Lung (tissue), 4 donors: ENCODE measurements around the genes PAQR4, SLX4 and TRAP1.

- PRO-cap = no peak
- RAMPAGE, long total RNA = no peak
- RRBS = 1% methylated on average over 84 of the region's 140 CpGs
Measured at GRCh38 chr16:2968756-2969911, at the start of gene PAQR4. TSS of gene PAQR4 (plus strand) at chr16:2969348.

- PRO-cap = no peak
- RAMPAGE, long total RNA = no peak
- RRBS = 4% methylated on average over 10 of the region's 54 CpGs
Measured at GRCh38 chr16:3046802-3047849, 765 bp downstream of the MMP25 start.

GRCh38 chr16:3274189-3275517, 8.6 kb upstream of the ZNF263 start:
- PRO-cap = no peak
- RAMPAGE, long total RNA = no peak
- RRBS = no CpG with 5 or more reads among the region's 8 CpGs

- PRO-cap = no peak
- RAMPAGE, long total RNA = no peak
- RRBS = no CpG with 5 or more reads among the region's 37 CpGs
Measured at GRCh38 chr16:3431630-3432487, 11.4 kb downstream of the ZNF597 start.

GRCh38 chr16:3530422-3530830, 29.6 kb downstream of the CLUAP1 start:
- PRO-cap = no peak
- RAMPAGE, long total RNA = no peak
- RRBS = no CpG with 5 or more reads among the region's 12 CpGs

GRCh38 chr16:3611351-3612286, at the start of gene SLX4:
TSS of gene SLX4 (minus strand) at chr16:3611606.
- PRO-cap = bidirectional peak, plus-strand start at chr16:3611748, minus-strand start at chr16:3611585
- RAMPAGE, long total RNA = no peak
- RRBS = 0% methylated on average over 8 of the region's 82 CpGs

DNA sequence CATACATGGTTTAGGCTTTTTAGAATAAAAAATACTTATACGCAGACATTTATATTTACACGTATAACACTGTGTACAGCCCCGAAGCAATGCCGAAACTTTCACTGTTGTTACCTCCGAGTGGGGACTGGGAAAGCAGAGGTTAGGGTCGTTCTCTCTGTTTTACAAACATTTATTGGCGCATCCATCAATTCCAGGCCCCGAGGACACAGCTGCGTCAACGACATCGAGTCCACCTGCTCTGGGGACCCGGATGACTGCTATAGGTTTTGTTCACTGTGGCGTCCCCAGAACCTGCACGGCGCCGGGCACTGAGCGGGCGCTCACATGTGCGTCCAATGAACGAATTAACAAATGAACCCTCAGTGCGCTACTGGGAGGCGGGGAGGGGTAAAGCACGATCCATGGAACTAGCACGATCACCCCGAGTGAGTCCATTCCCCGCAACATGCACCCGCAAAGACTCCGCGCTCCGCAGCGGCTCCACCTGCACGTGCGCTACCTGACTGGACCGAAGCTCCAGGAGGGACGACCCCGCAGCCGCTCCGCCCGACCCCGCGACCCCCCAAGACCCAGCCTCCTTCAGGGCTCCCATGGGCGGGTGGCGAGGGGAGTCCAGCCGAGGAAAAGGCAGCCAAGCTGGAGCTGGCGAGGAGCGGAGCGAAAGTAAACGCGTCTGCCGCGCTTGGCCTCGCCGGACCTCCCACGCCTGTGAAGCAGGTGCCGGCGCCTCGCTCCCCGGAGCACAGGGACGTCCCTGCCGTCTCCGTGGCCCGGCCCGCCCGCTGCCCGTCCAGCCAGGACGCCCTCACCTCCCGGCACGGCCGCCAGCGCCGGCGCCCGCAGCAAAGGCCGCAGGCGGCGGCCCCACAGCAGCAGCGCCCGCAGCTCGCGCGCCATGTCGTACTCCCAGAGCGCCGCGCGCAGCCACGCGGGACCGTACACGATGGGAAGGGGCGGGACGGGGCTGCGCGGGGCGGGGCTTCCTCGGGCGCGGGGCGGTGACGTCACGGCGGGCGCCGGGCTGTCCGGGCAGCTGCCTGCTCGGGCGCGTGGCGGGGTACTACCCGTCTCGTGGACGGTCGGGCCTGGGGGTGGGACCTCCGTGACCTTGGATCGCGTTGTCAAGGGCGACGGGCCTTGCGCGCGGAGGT, at the start of gene TRAP1:
Gene TRAP1 (minus strand): TSS at position 916 of the 1,154 bp plus-strand sequence.
- PRO-cap = bidirectional peak, plus-strand start at position 1,010 of the sequence, minus-strand start at position 931 of the sequence
- RAMPAGE, long total RNA = no peak
- RRBS = 2% methylated on average over 11 of the region's 121 CpGs

GRCh38 chr16:3736529-3737061, 19.3 kb upstream of the TRAP1 start:
- PRO-cap = no peak
- RAMPAGE, long total RNA = no peak
- RRBS = no CpG with 5 or more reads among the region's 12 CpGs

DNA sequence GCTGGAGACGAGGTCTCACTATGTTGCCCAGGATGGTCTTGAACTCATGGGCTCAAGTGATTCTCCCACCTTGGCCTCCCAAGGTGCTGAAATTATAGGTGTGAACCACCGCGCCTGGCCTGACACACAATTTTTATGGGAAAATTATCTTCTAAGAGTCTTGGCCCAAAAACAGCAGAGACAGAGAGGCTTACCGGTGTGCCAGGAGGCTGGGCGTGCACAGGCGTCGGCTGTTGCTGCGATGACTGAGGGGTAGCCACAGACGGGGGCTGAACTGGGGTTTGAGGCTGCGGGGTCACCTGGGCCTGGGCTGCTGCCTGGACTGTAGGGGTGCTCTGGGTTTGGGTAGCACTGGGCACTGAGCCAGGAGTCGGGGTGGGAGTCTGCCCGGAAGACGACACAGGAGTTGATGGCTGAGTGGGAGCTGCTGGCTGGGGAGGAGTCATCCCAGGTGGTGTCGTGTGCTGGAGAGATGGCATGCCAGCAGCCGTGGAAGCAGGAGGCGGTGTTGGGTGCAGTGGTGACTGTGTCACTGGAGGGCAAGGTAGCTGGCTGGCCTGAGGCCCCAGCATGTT, 53.1 kb upstream of the TRAP1 start:
- PRO-cap = no peak
- RAMPAGE, long total RNA = no peak
- RRBS = no CpG with 5 or more reads among the region's 16 CpGs

DNA sequence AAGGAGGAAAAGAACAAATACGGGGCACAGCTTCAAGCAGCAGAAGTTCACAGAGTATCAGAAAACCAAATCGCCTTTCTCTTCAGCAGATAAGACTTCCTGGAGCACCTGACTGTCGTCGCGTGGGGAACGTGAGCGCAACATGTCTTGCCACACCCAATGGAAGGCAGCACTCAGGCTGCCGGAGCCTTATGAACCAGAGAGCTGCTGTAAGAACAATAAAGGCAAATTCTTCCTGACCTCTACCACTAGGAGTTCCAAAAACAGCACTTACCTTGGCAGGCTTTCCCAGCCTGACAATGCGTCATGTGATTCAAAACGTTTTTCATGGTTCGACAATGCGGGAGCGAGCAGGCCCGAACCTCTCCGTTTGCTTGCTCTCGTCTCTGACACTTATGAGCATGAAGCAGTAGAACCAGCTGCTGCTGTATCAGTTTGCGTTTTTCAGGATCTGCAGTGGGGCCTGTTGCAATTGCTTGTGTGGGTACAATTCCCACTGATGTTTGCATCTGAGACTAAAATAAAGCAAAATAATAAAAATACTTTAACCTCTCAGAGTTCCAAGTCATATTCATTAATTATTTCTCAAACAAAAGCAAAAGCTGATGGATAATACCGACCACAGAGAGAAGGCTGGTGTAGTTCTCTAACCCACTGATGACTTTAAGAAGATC, 75.9 kb upstream of the TRAP1 start:
- PRO-cap = no peak
- RAMPAGE, long total RNA = no peak
- RRBS = no CpG with 5 or more reads among the region's 18 CpGs

- PRO-cap = no peak
- RAMPAGE, long total RNA = no peak
- RRBS = 26% methylated on average over 7 of the region's 42 CpGs
Measured at GRCh38 chr16:3881108-3881582, 632 bp upstream of the CREBBP start.

DNA sequence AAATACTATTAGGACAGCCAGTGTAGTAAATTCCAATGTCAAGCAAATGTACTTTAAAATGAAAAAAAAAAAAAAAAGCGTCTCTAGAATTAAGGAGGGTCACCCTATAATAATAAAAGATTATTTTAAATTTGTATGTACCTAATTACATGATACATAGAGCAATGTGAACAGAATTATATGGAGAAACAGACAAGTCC, 49.3 kb upstream of the CREBBP start:
- PRO-cap = no peak
- RAMPAGE, long total RNA = no peak
- RRBS = no CpG with 5 or more reads among the region's 1 CpG

DNA sequence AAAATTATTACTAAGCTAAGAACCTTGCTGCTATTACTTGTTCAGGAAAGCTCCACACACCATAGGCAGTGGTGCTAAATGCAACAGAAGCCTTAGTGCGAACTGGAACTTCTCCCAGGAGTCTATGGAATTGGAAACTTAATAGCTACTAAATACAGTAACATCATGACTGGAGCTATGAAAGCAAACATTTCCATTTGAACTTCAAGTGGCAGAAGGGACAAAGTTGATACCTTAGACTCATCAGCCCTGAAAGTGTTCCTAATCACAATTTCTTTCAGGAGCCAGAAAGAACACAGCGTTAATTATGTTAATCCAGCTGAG, 22.5 kb downstream of the ADCY9 start:
- PRO-cap = no peak
- RAMPAGE, long total RNA = no peak
- RRBS = no CpG with 5 or more reads among the region's 2 CpGs

GRCh38 chr16:4218132-4218865, 23.6 kb downstream of the SRL start:
- PRO-cap = no peak
- RAMPAGE, long total RNA = no peak
- RRBS = no CpG with 5 or more reads among the region's 22 CpGs

GRCh38 chr16:4272188-4272650, 604 bp downstream of the TFAP4 start:
- PRO-cap = no peak
- RAMPAGE, long total RNA = no peak
- RRBS = 2% methylated on average over 33 of the region's 45 CpGs

- PRO-cap = no peak
- RAMPAGE, long total RNA = no peak
- RRBS = 4% methylated on average over 4 of the region's 24 CpGs
Measured at GRCh38 chr16:4288254-4288960, 15.6 kb upstream of the TFAP4 start.

GRCh38 chr16:4309899-4310413, 5.9 kb upstream of the GLIS2 start:
- PRO-cap = no peak
- RAMPAGE, long total RNA = no peak
- RRBS = no CpG with 5 or more reads among the region's 13 CpGs

- PRO-cap = no peak
- RAMPAGE, long total RNA = no peak
- RRBS = 24% methylated on average over 1 of the region's 3 CpGs
Measured at GRCh38 chr16:4317502-4317822, 1.6 kb downstream of the GLIS2 start.

- PRO-cap = no peak
- RAMPAGE, long total RNA = no peak
- RRBS = 93% methylated on average over 1 of the region's 9 CpGs
Measured at GRCh38 chr16:4352151-4353104, 1.3 kb upstream of the PAM16 start.

GRCh38 chr16:4354040-4354439, 2.9 kb upstream of the PAM16 start:
- PRO-cap = no peak
- RAMPAGE, long total RNA = no peak
- RRBS = no CpG with 5 or more reads among the region's 8 CpGs